ENCODE measurements around a stretch of chr12.

DNA sequence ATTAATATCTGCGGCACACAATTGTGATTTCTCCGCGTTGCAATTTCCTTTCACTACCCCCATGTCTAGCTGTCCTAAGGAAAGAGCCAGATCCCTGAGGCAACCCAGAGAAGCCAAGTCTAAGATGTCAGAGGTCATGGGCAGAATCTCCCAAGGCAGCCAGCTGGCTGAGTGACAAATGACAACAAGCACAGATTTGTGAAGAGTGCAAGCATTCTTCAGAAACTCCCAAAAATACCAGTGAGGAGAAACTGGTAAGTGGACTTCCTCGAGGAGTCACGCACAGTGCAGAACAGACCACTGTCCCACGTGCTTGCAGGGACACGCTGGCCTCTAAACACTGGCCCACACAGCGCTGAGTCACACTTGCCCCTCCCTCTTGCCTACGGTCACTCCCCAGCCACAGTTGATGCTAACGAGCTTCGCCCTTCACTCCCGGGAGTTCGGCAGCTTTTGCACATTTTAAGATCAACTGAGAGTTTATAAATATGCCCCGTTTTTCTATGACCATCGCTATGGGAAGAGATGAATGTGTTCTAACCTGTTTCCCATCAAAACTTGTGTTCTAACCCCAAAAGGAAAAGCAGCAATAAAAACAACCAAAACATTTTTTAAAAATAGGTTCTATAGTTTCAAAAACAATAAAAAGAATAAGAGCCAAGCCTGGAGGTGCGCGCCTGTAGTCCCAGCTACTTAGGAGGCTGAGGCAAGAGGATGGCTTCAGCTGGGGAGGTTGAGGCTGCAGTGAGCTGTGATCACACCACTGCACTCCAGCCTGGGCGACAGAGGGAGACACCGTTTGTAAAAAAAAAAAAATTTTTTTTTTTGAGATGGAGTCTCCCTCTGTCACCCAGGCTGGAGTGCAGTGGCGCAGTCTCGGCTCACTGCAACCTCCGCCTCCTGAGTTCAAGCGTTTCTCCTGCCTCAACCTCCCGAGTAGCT is 9.6 kb downstream of the UBC start:
- RRBS = no CpG with 5 or more reads among the region's 24 CpGs

GRCh38 chr12:124917120-124918222 is 3.0 kb upstream of the UBC start:
- RRBS = no CpG with 5 or more reads among the region's 24 CpGs

GRCh38 chr12:124920956-124921628 is 6.6 kb upstream of the UBC start:
- RRBS = no CpG with 5 or more reads among the region's 10 CpGs

GRCh38 chr12:124939048-124939446 is 24.6 kb upstream of the UBC start:
- RRBS = no CpG with 5 or more reads among the region's 14 CpGs

- RRBS = no CpG with 5 or more reads among the region's 6 CpGs
These were observed 8.5 kb downstream of the AACS start for GRCh38 chr12:125073702-125074097.

DNA sequence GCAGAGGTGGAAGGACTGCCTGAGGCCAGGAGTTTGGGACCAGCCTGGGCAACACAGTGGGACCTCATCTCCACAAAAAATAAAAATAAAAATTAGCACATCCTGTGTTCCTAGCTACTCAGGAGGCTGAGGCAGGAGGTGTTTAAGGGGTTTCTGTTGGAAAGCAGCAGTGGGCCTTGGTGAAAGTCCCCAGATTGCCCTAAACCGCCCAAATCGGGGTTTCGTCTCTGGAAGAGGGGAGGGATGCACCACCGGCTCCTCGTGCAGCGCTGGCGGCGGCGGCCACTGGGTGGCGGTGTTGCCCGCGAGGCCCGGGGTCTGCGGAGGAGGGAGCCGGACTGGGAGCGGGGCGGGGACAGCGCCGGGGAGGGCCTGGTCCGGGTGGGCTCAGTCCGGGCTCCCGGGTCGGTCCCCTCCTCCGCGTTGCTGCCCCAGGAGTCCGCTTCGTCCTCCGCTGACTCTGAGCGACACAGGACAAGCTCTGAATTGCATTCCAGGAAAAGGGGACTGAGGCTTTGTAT is 144.7 kb downstream of the TMEM132B start:
- RRBS = 2% methylated on average over 10 of the region's 29 CpGs

DNA sequence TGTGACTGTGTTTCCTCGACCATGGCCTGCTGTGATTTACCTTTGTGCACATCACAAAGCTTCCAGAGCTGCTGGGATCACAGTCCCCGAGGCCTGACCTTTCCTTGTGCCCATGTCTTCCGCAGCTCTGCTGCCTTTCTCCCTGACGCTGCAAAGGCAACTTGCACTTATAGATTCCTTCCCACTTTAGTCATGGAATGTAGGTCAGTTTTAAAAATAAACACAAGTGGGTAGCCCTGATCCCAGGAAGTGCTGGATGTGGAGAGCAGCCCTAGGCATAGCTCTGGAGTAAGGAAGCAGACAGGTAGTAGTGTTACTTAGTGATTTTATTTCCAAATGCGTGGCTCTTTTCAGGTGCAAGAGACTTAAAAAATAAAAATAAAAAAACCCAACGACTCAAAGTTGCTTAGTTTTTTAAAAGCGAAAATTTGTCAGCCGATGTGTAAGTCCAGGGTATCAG is 704.8 kb downstream of the TMEM132B start:
- RRBS = no CpG with 5 or more reads among the region's 8 CpGs

DNA sequence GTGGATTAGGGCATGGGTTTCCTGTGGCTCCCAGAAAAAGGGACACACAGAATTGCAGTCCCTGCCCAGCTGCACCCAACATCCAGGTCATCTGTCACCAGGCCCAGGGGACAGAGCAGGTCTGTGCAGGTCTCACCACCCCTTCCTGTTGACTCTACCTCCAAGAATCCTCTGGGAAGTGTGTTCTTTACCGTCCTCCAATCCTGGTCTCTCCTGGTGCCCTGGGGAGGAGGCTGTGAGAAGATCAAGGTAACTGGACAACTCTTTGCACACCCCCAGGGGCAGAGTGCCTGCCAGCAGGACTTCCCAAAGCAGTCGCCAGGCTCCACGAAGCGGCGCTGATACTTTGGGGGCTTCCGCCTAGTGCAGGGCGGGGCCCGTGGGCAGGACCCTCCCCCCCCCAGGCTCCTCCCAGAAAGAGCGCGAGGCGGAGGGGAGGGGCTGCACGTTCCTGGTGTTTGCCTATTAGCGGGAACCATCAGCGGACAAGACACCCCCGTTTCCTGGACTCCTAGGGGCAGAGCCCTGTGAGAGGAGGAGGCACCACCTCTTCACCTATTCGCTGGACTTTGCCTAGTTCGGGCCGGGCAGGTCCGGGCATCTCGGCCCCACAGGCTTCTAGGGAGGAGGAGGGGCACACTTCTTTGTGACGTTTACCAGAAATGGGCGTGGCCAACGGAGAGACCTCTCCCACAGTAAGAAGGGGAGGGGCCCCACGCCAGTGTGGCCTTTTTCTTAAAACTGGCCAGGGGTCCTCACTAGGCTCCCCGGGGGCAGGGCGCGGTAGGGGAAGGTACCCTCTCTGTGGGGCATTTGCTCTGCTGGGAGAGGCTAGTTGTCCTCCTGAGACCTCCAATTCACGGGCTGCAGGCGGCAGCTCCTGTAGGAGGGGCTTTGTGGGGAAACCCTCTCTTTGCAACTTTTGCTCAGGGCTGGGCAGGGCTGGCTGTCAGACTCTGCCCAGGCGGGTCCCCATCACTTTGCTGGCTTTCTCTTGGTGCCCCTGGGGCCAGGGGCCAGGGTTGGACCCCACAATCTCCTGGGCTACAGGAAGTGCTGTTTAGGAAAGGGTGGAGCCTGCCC is 797.2 kb downstream of the TMEM132B start:
- RRBS = no CpG with 5 or more reads among the region's 30 CpGs

GRCh38 chr12:126165889-126166543 is 979.8 kb downstream of the TMEM132B start:
- RRBS = no CpG with 5 or more reads among the region's 6 CpGs

DNA sequence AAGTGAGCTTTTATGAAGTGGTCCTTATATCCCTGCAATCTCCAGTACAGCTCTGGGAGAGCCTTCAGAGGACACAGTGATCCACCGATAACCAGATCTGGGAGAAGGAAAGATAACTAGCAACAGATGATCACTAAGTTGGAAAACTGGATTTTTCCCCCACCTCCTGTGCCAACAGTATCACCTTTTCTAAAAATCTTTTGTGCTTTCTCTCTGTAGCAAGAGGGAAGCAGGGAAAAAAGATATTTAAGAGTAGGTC is 1390.5 kb upstream of the TMEM132C start:
- RRBS = no CpG with 5 or more reads among the region's 1 CpG

- RRBS = no CpG with 5 or more reads among the region's 8 CpGs
These were observed 1101.5 kb upstream of the TMEM132C start for GRCh38 chr12:127165393-127165892.

GRCh38 chr12:127283956-127284590 is 982.9 kb upstream of the TMEM132C start:
- RRBS = 28% methylated on average over 2 of the region's 8 CpGs

DNA sequence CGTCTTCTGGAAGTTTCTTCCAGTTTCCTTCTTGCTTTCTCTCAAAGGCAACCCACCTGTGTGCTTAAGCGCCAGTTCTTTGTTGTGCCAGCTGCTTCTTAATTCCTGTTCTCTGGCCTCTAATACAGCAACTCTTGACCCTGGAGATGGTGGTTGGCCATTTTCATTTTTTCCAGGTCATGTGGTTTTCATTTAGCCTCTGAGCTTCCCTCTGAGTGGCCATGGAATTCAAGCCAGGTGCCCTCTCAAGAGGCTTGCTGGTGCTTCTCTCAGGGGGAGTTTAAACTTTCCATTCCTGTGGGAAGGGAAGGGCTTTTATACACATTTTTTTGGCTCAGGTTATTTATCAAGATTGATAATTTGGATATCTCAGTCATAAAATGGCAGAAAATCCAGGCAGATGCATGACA is 950.0 kb upstream of the TMEM132C start:
- RRBS = no CpG with 5 or more reads among the region's 2 CpGs

GRCh38 chr12:128076189-128076767 is 190.7 kb upstream of the TMEM132C start:
- RRBS = no CpG with 5 or more reads among the region's 6 CpGs

DNA sequence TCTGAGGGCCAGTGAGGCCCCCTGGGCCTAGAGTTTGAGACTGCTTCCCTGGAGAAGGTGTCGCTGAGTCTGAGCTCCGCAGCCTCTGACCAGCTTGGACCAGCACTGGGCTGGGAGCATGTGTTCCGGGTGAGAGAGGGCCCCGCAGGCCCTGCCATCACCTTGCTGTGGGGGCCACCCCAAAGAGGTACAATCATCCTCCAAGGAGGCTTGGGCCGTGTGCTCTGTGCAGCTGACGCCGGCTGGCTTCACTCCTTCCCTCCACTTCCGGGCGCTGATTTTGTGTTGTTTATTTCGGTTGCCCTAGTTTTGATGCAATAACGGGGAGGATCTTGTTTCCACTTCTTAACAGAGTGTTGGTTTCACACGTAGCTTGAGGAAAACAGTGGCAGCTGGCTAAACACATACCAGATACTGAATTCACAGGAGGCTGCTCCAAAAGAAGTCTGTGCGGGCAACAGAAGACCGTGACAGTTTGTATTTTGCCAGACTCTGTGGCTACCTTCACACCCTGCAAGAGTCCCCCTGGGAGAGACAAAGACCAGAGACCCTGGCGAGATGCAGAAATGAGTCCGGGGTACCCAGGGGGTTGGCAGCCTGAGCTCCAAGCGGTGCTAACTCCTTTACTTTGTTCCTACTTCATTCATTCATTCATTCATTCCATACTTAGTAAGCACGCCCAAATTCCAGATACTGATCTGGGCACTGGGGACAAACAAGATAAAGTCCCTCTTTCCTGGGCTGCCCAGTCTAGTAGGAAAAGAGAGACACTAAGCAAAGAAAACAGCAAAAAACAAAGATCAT is 121.7 kb downstream of the TMEM132C start:
- RRBS = no CpG with 5 or more reads among the region's 18 CpGs

DNA sequence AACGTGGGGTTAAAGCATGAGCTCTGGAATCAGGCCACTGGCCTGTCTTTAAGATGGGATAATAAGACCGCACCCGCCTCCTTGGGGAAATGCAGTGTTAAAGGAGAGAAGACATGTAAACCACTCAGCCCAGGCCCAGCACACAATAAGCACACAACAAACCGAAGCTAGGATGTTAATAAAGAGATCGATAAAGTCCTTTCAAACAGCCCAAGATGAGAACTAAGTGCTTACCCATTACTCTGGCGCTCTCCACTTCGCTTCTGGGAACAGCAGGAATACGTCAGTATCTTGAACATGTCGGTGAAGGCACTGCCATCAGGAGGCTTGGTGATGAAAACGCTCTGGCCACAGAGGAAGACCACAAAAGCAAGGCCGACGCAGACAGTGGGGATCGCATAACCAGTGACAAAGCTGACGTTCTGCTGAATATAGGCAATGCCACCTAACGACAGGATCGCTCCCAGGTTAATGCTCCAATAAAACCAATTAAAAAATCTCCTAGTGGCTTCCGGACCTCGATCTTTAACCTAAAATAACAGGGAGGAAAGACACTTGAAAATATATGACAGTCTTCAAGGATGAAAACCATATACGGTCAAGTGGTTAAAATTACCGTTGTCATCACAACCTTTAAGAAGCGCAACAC is 9.1 kb downstream of the SLC15A4 start:
- RRBS = no CpG with 5 or more reads among the region's 21 CpGs

DNA sequence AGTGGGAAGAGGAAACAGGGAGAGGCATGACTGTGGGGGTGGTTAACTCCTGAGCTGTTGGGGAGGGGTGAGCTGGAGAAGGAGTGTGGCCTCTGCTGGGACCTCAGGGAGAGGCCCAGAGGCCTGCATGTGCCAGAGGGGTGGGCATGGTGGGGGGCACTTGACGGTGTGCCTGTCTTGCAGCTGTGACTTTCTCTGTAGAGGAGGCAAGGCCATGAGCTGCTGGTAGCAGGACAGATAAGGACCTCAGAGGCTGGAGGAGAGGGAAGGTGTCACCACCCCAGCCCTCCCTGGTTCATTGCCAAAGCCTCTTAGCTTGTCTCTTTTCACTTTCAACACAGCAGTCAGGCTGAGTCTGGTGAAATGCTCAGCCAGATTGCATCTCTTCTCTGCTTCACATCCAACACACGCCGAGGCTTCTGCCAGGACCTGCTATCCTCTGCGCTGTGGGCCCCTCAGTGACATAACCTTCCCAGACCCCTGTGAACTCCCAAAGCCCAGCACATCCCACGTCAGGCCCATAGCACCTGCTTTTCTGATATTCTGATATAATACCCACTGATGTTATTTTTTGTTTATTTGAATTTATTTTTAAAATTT is 11.5 kb downstream of the GLT1D1 start:
- RRBS = no CpG with 5 or more reads among the region's 5 CpGs

- RRBS = no CpG with 5 or more reads among the region's 12 CpGs
These were observed 51.9 kb downstream of the GLT1D1 start for GRCh38 chr12:128905078-128905629.

DNA sequence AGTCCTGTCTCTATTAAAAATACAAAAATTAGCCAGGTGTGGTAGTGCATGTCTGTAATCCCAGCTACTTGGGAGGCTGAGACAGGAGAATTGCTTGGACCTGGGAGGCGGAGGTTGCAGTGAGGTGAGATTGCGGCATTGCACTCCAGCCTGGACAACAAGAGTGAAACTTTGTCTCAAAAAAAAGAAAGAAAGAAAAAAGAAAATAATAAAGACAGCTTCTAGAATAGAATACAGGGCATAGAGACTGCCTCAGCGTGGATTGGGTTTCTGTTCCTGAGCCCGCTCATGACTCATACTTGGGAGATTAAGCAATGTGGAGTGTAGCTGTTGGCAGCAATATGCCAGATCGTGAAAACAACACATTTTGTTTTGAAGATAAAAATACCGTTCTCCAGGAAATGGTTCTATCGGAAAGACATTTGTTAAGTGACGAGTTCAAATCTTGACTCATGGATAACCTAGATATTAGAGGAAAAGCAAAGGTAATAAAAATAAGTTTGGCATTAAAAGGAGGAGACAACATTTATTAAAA is 67.2 kb downstream of the GLT1D1 start:
- RRBS = no CpG with 5 or more reads among the region's 8 CpGs

DNA sequence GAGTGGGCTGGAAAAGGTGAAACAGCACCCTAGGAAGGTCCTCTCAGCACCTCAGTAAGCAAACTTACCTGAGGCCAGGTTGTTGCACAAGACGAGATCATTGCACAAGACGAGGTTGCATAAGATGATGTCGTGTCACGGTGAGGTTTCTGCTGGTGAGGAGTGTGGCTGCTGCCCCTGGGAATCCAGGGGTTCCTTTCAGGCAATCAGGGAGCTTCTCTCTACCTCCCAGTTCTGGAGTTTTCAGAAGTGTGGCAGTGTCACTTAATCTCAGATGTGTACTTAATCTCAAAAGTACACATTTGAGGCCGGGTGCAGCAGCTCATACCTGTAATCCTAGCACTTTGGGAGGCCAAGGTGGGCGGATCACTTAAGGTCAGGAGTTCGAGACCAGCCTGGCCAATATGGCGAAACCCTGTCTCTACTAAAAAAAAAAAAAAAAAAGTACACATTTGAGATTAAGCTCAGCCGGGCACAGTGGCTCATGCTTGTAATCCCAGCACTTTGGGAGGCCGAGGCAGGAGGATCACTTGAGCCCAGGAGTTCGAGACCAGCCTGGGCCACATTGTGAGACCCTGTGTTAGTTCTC is 85.8 kb downstream of the GLT1D1 start:
- RRBS = no CpG with 5 or more reads among the region's 11 CpGs